Metastatic Liver Carcinoma in the Lung (tissue), 2 donors: ENCODE results near the gene KCNK17.

DNA sequence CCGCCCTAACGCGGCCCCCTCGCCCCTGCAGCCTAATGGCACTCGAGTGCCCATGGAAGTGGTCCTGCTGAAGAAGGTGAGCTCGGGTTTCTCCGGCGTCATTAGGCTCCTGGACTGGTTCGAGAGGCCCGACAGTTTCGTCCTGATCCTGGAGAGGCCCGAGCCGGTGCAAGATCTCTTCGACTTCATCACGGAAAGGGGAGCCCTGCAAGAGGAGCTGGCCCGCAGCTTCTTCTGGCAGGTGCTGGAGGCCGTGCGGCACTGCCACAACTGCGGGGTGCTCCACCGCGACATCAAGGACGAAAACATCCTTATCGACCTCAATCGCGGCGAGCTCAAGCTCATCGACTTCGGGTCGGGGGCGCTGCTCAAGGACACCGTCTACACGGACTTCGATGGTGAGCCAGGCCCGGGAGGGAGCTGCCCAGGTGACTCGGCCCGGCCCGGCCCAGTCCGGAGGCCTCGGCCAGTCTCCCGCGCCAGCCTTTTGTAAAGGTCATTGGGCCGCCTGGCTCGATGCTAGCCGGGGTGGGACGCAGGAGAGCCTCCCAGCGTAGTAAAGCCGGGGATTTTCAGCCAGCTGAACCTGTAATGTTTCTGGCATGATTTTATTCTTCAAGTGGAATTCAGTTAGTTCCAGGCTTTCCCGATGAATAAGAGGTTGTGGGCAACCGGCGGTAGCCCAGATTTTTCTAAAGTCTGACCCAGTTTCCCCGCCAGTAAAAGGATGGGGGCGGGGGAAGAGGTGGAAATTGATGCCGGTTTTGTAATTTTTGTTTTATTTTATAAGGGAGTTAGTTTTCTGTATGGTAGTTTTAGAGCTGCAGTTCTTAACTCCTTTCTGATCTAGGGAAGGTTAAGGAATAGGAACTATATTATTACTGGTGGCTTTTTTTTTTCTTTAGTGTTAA lies 1.4 kb downstream of the PIM1 start:
- PRO-cap, 2 experiments: peak in 1 of 2 experiments; most common plus-strand start position 134 of the sequence (in 1)

DNA sequence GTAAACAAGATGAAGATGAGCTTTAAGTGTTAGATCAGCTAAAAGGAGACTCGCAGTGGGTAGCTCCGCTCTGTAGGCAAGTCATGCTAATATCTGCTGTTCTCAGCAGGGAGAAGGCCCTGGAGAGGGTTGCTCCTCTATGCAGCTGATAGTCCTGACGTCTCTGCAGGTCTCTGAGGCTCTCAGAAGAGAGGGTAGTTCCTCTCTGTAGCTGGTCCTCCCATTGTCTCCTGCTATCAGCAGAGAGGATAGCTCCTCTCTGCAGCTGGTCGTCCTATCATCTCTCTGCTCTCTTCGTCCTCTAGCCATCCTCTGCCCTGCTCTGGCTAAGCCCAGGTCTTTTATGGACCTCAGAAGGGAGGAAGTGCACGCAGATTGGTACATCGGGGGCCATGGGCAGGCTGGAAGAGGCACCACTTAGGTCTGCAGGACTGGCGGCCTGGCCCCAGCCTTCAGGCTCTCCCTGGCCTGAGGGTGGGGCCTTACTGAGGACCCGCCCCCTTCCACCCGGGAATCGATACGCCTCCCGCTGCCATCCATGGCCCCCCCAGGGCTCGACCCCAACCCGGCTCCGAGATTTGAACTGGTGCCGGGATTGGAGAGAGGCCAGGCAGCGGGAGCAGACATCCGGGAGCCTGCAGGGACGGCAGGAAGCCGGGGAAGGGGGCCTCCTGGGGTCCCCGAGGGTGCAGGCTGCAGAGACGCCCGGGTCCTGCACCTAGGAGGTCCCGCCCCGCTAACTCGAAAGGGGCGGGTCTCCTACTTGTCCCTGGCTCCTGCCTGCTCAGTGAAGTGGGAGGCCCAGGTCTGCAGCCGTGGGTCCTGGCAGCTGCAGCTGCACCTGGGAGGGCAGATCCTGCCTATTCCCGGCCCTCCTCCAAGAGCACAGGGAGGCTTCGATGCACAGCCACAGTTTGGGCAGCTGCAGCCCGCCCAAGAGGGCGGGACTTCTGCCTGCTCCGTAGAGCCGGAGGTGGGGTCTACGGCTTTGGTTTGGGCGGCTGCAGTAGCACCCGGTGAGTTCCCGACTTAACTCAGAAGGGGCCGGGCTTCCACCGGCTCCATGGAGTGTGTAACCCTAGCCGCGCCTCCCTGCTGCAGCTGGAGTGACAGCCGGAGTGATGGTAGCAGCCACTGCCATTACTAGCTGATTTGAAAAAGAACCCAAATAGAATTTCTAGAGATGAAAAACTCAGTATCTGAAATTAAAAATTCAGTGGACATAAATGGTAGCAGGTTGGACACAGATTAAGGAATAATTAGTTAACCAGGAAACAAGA lies 35.4 kb upstream of the TBC1D22B start:
- PRO-cap, 2 experiments: peak in 1 of 2 experiments; most common plus-strand start position 1,100 of the sequence (in 1); most common minus-strand start position 952 of the sequence (in 1)

GRCh38 chr6:37239950-37240767 lies 17.4 kb upstream of the TBC1D22B start:
- PRO-cap, 2 experiments: no peak in any of the 2 experiments

DNA sequence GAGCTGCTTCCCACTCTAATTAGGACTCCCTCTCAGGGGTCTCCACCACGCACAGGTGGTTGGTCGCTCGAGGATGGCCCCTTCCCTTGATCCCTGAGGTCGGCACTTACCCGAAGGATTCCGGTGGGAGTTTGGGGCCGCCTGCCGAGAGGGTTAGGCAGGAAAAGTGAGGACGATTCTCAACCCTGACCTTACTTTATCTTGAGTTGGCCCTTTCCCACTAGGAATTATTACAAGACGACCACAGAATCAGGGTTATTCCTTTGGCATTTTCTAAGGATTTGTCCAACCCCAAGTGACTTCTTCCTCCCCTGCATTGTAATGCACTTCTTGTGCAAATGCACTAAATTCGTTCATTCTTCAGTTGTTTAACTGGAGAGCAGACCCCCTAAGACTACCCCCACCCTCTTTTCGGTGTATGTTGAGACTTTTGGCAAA lies 375 bp upstream of the TMEM217 start:
- PRO-cap, 2 experiments: no peak in any of the 2 experiments

DNA sequence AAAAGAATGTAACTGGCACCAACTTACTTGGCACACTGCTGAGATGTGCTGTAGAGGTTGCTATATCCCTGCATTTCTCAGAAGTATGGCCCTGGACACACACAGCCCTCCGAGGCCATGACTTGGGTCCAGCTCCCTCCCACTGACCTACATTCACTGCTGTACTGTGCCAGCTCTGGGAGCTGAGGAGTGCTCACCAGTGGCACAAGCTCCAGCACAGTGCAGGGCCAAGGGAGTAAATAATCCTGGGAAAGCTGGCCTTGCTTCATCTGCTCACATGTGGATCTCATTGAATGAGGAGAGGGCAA lies 25.9 kb upstream of the TMEM217 start:
- PRO-cap, 2 experiments: no peak in any of the 2 experiments

DNA sequence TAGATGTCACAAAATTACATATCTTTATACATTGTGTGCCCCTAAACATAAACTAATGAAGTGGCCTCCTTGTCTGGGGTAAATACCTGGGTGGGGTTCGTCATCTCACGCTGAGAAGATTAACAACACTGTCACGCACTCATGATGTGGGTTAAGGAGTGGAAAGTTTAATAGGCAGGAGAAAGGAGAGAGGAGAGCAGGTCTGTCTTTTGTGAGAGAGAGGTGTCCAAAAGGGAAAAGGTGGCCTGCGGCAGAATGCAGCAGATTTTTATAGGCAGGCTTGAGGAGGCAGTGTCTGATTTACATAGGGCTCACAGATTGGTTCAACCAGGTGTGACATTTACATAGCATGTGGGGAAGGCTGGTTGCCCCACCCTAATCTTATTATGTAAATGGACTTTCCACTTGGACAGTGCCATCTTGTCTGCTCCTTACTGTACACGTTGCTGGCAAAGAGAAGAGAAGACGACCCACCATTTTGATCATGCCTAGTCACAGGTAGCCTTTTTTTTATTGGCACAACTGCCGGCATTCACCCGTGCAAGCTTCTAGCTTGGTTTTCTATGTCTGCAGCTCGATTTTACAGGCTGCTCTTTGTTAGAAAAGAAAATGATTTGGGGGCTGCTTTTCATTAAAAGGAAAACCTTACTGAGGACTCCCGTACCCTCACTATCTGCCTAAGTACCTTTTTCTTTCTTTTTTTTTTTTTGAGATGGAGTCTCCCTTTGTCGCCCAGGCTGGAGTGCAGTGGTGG lies 9.3 kb upstream of the CMTR1 start:
- PRO-cap, 2 experiments: no peak in any of the 2 experiments

- PRO-cap, 2 experiments: no peak in any of the 2 experiments
These were observed 2.2 kb upstream of the CCDC167 start for GRCh38 chr6:37501782-37502455.

DNA sequence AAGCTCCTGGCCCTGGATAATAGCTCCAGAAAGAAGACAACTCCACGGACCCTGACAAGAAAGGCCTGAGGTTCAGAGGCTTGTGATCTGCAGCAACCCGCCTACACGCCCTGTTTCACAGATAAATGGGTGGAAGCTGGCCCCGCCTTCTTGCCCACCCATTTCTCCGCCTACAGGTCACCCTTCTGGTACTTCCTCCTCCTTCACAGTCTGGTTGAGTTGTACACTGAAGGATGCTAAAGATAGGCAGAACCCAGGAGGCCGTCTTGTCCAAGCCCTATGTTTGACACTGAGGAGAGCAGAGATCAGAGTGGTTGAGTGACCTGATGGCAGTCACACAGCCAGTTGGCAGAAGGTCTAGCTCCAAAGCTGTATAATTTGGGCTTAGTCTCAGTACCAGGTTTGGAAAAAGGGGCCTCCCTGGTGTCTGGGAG lies 34.2 kb upstream of the MDGA1 start:
- PRO-cap, 2 experiments: no peak in any of the 2 experiments

DNA sequence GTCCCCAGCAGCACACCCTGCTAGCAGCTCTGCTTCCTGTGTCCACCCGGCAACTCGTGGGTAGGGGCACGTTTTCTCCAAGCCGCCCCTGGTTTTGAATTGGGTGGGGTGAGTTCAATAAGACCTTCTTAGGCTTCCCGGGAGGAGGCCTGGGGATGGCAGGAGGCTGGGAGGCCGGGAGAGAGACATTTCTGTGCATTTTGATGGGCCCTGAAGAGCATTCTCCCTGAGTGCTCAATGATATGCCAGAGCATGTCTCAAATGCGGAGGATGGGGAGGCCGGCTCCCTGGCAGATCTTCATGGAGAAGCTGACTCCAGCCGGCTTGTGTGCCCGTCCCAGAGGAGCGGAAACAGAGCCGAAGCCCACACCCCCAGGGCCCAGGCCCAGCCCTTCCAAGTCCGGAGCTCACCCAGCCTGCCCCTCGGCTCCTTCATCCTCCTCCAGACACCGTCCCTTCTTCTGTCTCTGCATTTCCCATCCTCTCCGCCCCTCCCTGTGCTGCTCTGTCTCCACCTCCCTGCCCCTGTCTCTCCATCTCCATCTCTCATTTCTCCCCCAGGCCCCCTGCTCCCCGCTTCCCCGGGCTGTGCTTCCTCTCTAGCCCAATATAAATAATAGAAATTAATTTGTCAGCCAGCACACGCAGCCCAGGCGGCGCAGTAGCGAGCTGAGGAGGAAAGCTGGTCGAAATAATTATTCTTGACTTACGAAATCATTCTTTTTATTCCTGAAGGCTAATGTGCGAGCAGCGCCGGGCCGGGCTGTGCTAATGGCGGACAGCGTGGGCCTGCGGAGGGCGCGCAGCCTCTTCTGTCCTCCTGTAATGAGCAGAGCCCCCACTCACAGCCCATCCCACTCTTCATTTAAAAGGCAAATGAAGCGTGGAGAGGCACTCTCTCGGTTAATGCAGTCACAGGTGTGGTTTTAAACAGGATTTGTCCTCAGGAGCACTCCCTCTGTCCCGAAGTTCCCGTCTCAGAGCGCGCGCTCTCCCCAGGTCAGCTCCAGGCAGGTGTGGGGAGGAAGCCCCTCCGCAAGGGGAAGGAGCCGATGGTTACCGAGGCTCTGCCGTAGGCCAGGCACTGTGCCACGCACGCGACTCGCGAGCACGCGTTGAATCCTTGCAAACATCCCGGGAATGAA lies 36.0 kb upstream of the ZFAND3 start:
- PRO-cap, 2 experiments: peak in 2 of 2 experiments; most common plus-strand start position 771 of the sequence (in 2)

DNA sequence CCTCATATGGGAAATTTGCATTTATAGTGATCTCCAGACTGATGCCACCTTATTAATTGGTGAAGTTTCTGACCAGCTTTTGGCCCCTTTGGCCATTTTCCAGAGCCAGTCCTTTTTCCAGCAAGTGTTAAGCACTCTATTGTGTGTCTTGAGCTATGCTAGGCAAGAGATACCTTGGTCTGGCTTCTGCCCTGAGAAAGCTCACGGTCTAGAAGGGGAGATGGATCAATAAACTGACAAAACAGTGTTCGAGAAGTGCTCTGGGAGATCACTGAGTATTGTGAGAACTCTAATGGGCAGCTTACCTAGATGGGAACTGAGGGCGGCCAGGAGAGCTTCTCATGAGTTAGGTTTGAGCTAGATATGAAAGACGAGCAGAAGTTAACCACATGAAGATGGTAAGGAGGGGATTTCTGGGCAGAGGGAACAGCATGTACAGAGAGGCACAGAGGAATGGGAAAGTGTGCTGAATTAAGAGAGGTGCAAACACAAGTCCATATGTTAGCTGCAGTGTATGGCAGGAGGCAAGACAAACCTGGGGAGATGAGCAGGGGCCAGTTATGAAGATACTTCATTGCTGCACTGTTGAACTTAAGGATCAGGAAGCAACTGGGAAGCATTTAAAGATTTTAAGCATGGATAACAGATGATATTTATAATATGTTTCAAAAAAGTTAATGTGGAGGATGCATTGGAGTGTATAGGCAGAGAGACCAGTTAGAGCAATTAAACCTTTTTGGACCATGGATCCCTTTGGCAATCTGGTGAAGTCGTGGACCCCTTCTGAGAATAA lies 12.0 kb downstream of the ZFAND3 start:
- PRO-cap, 2 experiments: no peak in any of the 2 experiments

- PRO-cap, 2 experiments: no peak in any of the 2 experiments
These were observed 105.9 kb downstream of the ZFAND3 start for GRCh38 chr6:37925520-37925796.

GRCh38 chr6:38357788-38358533 lies 281.8 kb downstream of the BTBD9 start:
- PRO-cap, 2 experiments: no peak in any of the 2 experiments

DNA sequence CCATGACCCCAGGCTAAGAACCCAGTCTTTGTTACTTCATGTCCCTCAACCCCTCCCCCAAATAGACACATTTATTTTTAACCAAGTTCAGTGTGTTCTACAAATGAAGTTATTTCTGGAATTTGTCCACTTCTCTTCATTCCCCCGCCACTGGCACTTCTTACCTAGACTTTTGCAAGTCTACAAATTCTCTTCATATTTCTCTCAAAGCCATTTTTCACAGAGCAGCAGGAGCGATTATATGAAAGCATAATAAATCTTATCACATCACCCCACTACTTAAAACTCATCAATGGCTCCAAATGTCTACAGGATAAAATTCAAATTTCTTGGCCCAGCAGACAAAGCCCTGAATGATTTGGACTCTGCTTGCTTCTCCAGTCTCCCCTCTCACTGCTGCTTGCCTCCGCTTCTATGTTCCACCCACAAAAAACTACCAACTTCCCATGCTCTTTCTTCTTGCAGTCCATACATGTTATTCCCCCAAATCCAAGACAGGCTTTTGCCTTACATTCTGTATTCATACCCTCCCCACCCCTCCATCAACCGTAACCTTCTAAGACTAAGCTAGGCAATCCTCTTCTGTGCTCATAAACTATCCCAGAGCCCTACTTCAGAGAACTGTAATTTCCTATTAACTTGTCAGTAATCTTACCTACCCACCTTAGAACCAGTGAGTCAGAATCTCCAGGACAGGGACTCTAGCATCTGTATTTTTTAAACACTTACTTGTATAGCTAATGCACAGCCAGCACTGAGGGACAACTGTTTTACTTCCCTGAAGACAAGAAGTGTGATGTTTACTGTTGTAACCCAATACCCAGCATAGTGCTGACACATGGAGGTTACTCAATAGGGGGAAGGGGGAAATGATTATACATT lies 131.2 kb downstream of the BTBD9 start:
- PRO-cap, 2 experiments: no peak in any of the 2 experiments

GRCh38 chr6:39206907-39207658 lies 22.2 kb downstream of the KCNK5 start:
- PRO-cap, 2 experiments: no peak in any of the 2 experiments

GRCh38 chr6:39222788-39223546 lies 6.3 kb downstream of the KCNK5 start:
- PRO-cap, 2 experiments: no peak in any of the 2 experiments

- PRO-cap, 2 experiments: no peak in any of the 2 experiments
These were observed 2.4 kb downstream of the KCNK5 start for GRCh38 chr6:39226613-39227455.

DNA sequence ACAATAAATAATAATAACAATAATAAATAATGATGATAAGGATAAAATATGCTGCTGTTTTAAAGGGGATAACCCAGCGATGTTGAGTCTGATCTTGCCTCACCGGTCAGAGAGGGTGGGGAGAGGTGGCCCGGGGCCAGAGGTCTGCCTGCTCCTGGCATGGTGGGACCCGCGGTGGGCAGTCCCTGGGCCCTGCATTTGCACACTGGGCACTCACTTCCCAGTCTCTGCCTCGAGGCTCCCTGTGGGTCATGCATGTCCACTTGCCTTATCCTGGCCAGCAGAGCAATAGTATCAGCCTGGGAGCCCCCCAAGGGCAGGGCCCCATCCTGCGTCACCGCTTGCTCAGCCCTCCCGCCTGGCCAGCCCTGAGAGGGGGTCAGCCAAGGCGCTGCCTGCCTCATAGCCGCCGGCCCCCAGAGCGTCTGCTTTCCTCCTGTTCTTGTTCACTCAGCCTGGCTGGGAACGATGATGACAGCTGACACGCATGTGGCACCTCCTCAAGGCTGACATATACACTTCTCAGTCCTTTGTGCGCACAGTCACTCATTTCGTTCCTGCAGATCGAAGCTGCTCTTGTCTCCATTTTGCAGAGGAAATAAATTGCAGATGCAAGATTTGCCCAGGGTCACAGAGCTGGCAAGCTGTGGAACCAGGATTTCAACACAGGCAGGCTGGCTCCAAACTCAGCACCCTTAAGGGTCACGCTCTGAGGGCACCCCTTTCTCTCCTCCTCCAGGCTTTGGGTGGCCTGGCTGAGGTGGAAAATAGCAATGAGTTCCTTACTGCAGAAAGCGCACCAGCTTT lies 17.4 kb downstream of the KCNK17 start:
- PRO-cap, 2 experiments: no peak in any of the 2 experiments

DNA sequence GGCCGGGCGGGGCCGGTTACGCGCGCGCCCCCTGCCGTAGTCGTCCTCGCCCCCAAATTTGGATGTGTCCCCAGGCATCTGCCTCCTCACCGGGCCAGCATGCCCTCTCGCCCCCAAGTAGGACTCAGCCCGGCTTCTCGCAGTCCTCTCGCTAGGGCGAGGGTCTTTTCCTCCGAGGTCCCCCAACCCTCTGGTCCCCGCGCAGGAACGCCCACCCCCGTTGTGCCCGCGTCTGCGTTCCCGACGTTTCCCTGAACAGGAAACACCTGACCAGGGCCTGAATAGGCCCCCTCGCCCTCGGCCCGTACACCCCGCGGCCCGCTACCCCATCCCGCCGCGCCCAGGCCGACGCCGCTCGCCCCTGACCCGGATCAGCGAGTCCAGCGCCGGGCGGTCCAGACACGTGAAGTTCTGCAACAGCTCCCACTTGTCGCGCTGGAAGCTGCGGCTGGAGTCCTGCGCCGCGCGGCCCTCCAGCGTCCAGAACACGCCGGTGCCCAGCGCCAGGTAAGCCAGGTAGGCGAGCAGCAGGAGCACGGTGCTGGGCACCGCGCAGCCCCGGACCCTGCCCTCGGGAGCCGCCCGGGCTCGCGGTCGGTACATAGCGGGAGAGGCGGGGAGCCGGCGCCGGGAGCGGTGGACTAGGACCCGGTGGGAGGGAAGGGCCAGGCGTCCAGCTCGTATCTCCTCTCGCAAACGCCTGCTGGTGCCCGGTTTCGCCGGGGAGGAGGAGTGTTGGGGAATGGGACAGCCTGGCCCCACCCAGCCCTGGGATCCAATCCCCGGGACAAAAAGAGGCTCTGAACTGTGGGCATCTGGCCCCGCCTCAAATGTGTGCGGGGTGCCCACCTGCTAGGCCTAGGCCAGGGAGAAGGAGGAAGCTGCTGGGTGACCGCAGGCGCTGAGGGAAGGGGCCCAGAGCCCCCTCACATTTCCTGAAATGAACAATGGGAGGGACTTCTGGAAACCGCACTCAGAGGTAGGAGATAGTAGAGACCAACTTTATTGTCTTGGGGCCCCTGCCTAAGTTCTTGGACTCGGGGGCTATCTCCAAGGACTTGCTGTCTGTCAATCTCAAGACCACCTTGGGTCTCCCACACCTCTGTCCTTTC lies at the start of gene KCNK17:
KCNK17 (minus strand) TSS at position 702 of the 1,112 bp plus-strand sequence.
- PRO-cap, 2 experiments: peak in 1 of 2 experiments; most common minus-strand start position 702 of the sequence (in 1)

- PRO-cap, 2 experiments: no peak in any of the 2 experiments
These were observed 24.6 kb downstream of the DAAM2 start for GRCh38 chr6:39816690-39817328.

DNA sequence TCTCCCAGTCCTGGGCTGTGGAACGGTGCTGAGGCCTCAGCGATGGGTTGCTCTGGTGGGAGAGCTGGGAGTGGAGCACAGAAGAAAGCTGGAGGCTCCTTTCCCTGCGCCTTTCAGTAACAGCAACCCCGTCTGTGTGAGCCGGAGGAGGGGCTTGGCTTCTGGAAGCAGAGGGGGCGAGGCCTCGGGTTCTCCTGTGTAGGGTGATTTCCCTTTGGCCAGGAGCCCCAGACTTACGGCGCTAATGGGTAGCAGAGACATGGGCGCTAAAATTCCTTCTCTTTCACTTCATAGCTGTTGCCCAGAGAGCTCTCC lies 55.0 kb downstream of the DAAM2 start:
- PRO-cap, 2 experiments: no peak in any of the 2 experiments